Myometrial cell (primary cell): ENCODE results near the genes TLR2, MAP9 and ETFDH.

DNA sequence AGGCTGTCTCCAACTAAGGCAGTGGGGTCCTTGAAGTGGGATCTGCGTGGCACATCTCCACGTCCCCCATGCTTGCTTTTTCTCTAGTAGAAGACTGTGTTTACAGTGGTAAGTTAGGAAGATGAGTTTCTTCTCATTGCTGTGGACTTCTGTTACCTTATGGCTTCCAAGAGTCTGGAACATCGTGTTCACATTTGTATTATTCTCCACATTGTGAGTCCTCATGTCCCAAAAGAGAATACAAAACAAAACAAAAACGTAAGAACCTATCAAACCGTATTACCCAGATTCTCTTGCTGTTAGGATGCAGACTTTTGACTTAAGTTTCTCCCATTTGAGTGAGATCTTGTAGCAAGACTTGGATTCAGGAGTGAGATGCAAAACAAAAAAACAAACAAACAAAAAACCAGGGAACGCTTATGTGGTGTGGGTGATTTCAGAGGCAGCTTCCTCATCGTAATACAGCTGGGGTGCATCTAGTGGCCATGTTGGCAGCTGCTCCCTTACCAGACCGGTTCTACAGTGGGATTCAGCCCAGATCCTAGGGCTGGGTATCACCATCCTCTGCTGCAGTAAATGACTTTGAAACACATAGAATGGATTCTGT lies 41.3 kb downstream of the TMEM131L start:
- RAMPAGE, long total RNA, result no peak

DNA sequence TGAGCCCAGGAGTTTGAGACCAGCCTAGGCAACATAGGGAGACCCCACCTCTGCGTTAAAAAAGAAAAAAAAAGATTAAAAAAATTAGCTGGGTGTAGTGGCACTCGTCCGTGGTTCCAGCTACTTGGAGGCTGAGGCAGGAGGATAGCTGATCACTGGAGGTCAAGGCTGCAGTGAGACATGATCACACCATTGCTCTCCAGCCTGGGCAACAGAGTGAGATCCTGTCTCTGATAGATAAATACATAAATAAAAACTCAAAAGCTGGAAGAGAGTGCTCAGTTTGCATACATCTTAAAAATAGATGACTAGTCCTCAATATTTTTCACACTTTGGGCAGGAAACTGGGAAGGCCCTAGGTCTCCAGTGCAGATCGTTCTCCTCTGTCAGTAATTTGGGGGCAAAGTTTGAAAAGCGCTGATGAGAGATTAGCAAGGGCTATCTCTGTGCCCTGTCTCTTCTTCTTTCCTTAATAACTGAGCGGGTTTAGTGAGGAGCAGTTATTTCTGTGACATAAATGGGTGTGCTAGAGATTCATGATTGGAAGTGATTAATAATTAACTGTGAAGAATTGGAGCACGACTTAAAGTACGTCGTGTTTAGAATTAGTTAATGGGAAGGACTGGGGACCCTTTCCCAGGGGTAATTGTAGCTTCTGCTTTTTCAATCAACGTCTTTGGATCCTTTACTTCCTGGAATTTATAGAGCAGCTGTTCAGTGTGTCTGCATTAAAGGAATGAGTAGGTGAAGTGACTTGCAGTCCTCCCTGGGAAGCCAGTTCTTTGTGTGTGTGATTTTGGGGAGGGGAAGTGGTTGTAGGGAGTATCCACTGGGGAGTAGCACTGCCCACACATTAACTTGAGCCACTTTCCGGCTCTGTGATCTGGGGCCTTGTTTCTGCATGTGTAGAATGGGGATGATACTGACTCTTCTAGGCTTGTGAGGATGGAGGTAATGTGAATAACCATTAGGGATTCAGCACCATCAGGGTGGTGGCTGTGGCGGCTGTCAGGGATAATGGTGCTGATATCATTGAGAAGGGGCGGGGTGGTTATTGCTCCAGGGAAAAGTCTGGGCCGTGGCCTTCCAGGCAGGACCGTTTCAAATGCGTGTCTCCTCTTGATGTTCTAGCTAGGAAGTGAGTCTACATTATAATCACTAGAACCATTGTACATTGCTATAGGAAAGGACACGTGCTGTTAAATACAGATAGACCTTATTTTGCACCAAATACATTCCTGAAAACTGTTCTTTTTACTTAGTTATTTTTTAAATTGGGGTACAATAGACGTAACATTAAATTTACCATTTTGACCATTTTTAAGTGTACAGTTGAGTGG lies 54.5 kb downstream of the TMEM131L start:
- RAMPAGE, long total RNA, result no peak

DNA sequence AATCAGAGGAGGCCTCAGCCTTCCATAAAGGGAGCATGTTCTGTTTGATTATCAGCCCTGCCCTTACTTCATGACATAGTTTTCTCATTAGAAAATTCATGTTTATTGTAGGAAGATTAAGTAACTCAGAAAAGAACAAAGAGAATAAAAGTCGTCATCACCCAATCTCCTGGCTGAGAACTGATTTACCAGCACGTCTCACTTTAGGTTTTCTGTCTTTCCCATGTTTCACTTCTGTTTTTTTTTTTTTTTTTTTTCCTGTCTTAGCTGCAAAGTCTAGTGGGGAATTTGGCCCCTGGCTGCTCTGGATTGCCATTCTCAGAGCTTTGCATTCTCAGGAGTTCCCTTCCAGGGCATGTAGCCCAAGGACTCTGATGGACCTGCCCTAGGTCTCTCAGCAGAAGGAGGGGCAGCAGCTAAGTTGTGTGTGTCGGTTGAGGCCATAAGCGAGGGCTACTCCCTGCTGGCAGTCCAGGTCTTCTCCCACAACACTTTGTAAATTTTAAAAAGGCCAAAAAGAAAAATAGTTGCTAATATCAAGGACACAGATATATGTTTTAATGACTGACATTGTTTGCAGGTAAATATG lies 57.8 kb downstream of the TMEM131L start:
- RAMPAGE, long total RNA, result no peak

GRCh38 chr4:153683881-153684502 lies at the start of gene TLR2:
Gene TLR2, plus strand, starts transcription at chr4:153684280.
- RAMPAGE, long total RNA, result no peak

DNA sequence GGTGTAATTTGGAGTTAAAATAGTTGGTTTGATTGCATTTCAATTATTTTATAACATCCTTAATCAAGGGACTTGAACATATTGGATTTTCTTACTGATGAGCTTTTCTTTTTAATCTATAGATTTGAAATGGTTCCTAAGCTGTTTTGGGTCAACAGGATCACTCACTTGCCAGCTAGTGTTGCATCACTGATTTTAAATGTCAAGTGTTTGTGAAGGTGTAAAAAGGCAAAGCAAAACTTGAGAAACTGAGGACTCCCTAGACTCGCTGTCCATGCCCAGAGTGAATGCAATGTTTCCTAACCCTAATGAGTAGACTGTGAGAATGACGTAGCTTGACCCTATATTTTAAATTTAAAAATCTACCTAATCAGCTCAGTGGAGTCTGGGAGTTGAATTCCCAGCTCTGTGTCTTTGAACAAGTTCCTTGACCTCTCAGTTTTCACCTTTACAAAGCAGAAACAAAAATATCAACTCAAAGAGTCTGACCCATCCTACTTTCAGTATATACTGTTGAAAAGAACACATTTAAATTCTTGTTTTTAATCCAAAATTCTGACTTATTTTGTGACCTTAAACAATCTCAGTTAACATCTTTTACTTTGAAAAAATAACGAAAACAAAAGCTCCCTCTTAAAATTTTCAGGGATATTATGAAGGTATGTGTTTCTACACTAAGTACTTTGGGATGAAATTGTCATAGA lies 2.4 kb downstream of the FGA start:
- RAMPAGE, long total RNA, result no peak

DNA sequence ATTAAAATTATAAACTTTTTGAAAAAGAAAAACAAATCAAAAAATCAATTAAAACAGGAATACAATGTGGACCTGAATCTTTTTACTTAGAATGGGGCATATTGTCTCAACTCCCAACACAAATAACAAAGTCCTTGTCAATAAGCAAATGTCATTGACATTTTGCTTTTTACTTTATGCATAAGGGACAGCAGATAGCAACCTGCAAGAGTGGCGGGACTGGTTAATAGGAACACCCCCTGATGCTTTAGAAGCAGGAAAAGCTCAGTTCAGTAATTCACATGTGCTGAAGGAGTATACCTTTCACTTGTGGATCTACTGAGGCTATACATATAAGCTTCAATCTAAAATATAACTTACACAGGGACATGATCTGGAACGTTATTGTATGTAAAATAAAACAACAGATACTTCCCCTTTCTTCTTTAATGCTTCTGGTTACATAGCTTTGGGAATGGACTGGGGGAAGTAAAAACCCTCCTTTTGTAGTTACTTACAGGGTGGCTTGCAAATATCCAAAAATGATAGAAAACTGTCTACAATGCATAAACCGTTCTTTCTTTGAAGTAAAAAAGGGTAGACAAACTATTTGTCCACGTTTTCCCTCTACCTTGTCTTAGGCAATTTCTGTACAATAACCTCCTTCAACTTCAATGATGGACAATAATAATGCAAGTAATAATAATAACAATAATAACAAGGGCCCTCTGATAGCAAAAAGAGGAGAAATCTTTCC lies 1.9 kb downstream of the FGG start:
- RAMPAGE, long total RNA, result no peak

DNA sequence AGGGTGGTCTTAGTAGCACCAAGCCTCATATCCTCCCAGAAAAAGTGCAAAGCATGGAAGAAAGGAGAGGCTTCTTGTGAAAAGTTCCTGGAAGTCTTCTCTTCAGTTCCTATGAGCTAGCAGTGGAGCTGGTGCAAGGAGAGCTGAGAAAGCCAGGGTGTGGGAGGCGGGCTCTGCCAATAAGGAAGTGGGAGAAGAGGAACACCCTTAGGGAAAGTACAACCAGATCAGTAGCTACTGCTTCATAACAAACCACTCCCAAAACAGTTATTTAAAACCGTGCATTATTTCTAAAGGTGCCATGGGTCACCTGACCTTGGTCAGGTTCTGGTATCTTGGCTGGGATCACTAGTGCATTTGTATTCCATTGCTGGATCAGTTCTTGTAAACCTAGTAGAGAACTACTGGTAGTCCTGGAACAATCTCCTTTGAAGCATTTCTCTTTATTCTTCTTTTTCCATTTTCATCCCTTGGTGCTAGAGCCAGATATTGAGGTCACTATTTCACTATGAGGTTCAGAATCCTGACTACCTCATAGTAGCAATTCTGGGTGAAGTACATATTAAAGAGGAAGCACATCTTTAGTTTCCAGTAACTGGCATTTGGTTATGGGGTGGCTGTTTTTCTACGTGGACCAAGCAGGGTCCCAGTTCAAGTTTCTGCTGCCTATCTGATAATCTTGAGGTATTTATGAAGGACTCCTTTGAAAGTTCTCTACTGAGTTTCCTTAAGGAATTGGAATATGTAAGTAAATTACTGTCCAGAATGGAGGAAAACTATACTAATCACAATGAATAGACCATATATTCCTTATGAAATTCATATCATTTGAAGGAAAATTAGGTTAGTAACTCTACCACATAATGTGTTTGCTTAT lies 72.1 kb downstream of the MAP9 start:
- RAMPAGE, long total RNA, result no peak

DNA sequence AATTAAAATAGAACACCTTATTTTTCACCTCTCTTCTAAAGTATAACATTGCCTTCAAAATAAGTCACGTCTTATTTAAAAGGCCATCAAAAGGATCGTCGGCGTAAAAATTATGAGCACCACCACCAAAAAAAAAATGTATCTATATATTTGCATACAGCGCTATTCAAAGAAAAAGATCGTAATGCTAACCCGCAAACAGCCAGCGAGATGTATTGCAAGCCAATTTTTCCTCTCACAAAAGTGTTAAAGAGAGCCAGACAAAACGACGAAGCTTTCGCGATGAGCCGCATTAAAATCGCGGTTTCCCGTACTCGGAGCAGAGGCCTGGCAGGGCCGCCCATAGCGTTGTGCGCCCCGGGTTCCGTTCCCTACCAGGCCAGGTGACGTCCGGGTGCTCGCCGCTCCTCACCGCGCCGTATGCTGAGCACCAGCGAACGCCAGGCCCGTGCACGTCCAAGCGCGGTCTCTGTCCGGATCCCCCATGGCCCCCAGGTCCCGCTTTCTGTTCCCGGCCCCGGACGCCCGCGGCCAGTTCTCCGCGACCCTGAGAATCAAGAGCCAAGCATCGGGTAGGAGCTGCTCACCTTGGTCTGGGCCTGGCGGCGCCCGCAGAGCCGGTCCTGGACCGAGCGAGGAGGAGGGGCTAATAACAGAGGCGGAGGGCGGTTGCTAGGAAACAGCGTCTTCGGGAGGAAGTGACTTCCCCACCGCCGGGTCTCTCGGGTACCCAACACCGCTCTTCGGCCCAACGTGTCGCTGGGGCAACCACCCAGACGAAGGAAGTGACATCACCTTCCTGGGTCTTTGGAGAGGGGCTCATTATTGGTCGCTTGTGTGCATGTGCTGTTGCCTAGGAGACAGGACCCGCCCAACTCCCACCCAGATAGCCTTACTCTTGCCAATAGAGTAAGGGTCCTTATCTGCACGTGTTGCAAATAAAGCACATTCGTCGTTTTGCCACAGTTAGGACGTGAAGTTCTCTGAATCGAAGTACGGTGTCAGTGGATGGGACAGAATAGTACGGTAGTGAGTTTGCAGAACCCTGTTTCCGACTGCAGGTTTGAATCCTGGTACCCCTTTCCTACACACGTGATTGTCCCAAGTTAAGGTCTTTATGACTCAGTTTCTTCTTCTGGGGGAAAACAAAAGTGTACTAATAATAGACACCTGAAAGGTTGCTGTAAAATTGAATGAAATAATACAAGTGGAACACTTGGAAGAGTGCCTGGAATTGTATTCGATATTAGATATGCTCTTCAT lies at the start of gene MAP9:
Gene MAP9, minus strand, starts transcription at position 782 of the 1,263 bp plus-strand sequence.
- RAMPAGE, long total RNA, result no peak

DNA sequence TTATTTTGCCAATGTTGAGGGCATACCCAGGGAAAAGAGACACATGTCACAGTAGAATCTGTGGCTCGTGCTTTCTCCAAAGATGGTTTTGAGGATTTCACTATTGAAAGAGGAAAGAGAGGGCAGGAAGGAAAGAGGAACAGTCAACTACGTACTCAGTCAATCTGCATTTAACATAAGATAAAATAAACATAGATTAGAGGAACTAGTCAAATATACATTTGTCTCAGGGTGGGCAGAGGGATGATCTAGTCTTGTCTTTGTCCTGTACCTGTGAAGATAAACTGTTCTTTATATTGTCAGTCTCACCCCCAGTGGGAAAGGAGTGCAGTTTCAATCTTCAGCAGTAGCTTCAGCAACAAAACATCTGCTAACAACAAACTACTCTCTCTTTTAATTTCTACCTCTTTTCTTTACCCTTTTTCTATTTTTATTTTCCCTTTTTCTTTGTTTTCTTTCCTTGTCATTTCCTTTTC lies 51.6 kb upstream of the GUCY1A1 start:
- RAMPAGE, long total RNA, result no peak

DNA sequence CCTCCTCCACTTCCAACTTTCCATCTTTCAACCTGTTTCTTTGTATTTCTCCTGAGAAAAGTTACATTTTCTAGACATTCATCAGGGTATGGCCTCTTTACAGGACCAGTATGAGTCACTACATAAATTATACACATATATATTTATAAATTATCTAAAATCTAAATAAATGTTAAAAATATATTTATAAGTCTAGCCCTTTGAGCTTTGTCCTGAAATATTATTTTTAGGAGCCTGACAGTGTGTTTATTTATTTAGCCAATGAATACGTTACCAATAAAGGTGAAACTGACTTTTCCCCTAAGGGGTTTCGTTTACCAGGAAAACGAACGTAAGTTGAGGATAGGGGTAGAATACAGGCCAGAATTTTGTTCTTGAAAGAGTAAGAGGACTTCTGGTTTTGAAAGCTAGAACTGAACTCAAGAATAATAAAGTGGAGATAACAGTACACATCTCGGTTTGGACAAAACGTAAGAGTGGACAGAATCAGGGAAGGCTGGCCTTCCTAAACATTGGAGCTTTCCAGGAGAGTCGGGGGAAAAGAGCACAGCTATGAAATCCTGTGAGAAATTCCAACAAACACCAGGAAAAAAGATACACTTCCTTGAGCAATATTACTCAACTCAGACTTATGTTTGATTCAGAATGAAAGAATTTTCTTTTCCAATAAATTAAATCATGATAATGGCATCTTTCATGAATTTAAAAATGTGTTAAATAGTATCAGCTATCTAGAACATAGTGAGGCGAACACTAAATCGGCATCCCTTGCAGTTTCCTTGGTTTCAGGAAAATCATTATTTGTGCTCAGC lies 1.3 kb downstream of the CTSO start:
- RAMPAGE, long total RNA, result no peak

GRCh38 chr4:156771332-156771902 lies 200.2 kb downstream of the PDGFC start:
- RAMPAGE, long total RNA, result no peak

GRCh38 chr4:156970274-156970690 lies 1.3 kb downstream of the PDGFC start:
- RAMPAGE, long total RNA, result no peak

DNA sequence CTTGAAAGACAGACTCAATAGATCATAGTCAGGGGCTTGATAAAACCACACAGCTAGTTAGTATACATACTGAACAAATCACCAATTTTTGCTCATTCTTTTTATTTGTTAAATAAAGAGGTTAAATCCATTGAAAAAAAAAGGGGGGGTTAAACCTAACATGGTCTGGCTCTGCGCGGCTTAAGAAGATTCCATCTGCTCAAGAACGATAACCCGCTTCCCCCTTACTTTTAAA lies 3.1 kb downstream of the GASK1B start:
- RAMPAGE, long total RNA, result no peak

- RAMPAGE, long total RNA, result no peak
These were observed 701 bp downstream of the C4orf46 start for GRCh38 chr4:158670615-158671756.

GRCh38 chr4:158671757-158672529 lies at the start of gene ETFDH:
Gene ETFDH, plus strand, starts transcription at chr4:158672296.
- RAMPAGE, long total RNA, result start-site peak on the plus strand at chr4:158672091-158672192, 21 and 16 reads in 2 replicates; start-site peak on the plus strand at chr4:158672271-158672317, 164 and 63 reads in 2 replicates

DNA sequence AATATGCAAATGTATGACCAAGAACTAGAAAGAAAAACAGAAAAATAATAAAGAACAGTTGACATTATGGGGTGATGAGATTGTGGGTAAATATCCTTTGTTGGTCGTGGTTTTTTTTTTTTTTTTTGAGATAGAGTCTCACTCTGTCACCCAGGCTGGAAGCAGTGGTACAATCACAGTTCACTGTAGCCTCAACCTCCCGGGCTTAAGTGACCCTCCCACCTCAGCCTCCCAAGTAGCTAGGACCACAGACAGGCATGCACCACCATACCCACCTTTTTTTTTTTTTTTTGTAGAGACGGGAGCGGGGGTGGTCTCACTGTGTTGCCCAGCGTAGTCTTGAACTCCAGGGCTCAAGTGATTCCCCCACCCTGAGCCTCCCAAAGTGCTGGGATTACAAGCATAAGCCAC lies 10.6 kb downstream of the FNIP2 start:
- RAMPAGE, long total RNA, result no peak

- RAMPAGE, long total RNA, result no peak
These were observed 41.9 kb downstream of the FNIP2 start for GRCh38 chr4:158810612-158811140.

- RAMPAGE, long total RNA, result no peak
These were observed 45.4 kb downstream of the FNIP2 start for GRCh38 chr4:158814104-158814800.

DNA sequence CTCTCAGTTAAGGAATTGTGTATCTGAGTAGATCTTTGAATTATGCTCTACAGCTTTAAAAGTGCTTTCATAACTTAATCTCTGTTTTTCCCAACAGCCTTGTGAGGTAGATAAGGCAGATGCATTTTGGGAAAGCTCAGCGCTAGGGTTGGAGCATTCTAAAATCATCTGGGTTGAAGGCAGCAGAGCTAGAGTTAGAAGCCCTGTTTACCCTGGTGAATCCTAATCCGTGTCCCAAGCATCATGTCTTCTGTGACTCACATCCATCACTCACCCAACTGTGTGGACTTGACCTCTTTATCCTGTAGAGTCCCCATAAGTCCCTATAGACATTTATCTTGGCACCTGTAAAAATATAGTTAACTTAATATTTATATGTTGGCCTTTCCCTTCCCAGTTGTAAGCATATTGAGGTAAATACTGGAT lies 49.9 kb downstream of the FNIP2 start:
- RAMPAGE, long total RNA, result no peak

DNA sequence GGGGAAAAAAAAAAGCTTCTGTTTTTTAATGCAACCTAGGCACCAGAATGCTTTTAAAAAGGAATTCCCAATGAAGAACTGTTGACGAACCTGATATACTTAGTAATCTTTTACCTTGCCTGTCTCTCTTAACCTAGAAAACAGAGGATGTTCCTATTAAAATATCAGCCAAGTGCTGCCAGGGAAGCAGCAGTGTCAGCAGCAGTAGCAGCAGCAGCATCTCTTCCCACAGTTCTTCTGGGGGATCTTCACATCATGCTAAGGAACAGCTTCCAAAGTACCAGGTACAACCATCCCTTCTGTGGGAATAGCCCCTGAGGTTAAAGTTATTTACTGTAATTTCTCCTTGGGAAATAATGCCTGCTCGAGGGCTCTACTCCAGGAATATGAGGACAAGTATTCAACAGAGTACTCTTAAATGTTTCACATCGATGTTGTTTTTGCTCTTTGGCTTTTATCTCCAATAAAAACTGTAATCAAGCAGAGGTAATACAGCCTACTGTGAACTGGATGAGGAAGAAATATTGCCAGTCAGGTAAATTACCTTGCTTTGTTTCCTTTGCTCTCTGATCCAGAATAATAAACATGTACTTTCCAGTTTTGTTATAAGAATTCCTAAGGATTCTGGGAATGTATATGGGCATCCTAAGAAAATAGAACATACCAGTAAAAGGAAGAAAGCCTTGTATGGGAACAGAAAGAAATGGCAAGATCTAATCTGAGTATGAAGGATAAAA lies 60.3 kb downstream of the FNIP2 start:
- RAMPAGE, long total RNA, result no peak